H7 (cell line): ENCODE measurements around a stretch of chr12.

GRCh38 chr12:128796369-128797096 lies 27.2 kb downstream of the SLC15A4 start:
- RAMPAGE, long total RNA: no peak

DNA sequence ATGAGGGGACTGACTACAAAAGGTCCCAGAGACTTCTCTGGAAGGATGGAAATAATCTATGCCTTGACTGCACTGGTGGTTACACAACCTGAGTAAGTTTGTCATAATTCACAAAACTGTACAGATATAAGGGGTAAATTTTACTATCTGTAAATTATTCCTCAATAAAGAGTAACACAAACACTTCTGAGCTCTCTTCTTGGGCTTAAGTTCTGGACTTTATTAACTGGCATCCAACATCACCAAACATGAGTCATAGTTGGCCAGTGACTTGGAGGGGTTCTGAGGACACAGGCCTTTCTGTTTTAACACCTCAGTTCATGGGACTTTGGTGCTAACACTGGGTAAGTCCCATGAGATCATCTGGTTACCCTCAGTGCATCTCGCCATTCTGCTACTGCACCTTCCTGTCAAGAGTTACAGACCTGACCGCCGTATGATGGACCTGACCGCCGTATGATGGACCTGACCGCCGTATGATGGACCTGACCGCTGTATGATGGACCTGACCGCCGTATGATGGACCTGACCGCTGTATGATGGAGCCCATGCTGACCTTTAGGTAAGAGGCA lies 9.9 kb downstream of the SLC15A4 start:
- RAMPAGE, long total RNA: no peak

DNA sequence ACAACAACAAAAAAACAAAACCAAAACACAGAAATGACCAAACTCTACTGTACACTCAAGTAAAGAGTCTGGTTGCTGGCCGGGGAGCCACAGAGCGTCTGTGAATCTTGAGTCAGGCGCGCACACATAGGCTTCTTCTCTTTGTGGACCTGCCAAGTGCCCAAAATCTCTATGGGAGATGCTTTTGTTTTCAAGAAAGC lies 16.9 kb downstream of the GLT1D1 start:
- RAMPAGE, long total RNA: no peak

GRCh38 chr12:128905078-128905629 lies 51.9 kb downstream of the GLT1D1 start:
- RAMPAGE, long total RNA: no peak

GRCh38 chr12:129381775-129382084 lies 522.1 kb downstream of the TMEM132D start:
- RAMPAGE, long total RNA: no peak

DNA sequence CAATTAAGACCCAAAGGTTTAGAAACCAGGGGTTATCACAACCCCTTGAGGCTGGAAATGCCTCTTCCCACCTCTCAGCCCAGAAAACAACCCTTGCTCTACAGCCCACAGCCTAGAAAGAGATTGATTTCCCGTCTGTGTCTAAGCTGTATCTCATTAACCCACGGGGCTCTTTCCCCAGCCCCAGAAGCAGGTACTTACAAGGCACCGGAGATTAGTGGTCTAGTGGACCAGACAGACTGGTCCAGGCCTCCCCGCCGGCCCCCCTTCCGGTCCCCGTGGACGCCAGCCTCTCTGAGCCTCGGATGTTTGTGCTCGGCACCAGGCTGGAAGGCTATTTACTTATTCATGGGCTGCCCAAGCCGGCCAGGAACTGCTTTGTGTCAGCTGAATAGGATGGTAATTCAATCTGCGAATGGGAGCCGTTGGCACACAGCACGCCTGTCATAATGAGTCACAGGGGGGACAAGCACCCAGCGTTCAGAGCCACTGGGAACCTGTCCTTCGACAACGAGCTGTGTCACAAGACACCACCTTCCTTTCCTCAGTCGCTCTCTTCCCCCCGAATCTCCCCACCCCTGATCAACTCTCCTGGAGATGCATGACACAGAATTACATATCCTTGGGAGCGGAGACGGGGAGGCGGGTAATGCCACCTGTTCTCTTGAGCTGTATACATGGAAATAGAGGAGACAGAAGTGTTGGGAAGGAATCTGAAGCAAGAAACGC lies 82.3 kb downstream of the RIMBP2 start:
- RAMPAGE, long total RNA: no peak

- RAMPAGE, long total RNA: no peak
These were observed 24.2 kb downstream of the RIMBP2 start for GRCh38 chr12:130691968-130692271.

DNA sequence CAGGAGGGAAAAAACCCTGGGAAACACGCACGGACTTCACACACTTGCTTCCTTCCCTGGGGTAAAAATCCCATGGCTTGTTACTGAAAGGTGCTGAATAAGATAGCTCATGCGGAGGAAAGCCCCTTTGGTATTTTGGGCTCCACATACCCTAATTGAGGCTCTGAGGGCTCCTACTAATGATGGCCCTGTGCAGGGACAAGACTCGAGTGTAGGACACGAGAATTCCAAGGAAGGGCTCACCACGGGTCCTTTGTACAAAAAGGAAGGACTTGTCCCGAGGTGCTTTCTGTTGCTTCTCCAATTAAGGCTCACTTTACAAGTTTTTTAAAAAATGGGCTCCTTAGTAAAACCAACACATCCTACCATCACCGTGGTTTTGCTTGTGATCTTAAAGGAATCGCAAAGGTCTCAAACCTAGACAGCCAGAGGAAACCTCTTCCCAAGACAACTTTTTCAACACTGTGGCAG lies 1.0 kb upstream of the RIMBP2 start:
- RAMPAGE, long total RNA: no peak

- RAMPAGE, long total RNA: no peak
These were observed 6.0 kb upstream of the RIMBP2 start for GRCh38 chr12:130722244-130722443.

DNA sequence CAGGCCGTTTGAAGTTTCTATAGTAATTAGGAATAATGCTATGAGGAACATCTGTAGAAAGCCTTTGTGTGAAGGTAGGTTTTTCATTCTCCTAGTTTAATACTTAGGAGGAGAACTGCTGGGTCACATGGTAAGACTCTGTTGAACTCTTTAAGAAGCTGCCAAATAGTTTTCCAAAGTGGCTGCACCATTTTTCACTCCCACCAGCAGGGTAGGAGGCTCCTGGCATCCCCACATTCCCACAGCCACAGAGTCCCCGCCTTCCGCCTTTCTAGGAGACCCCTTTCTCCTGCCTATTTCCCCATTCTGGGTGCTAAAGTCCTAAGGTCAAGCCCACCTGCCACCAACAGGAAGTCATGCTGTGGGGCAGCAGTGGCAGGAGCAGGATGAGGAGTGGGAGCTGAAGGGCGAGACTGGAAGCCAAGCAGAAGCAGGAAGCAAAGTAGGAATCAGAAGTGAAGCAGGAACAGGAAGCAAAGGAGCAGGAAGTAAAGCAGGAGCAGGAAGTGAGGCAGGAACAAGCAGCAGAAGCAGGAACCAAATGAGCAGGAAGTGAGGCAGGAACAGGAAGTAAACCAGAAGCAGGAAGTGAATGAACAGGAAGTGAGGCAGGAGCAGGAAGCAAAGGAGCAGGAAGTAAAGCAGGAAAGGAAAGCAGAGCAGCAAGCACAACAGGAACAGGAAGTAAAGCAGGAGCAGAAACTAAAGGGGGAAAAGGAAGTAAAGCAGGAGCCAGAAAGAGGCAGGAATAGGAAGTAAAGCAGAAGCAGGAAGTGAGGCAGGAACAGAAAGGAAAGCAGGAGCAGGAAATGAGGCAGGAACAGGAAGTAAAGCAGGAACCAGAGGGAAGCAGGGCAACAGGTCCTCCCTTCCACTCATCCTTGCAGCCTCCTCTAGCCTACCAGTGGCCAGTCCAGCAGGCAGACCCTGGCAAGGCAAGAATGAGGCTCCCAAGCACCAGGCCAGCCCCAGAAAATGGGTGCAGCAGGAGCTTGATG lies 38.2 kb upstream of the RIMBP2 start:
- RAMPAGE, long total RNA: no peak

GRCh38 chr12:130775972-130776962 lies 60.2 kb upstream of the RIMBP2 start:
- RAMPAGE, long total RNA: no peak

- RAMPAGE, long total RNA: no peak
These were observed 38.0 kb downstream of the STX2 start for GRCh38 chr12:130801119-130801357.

DNA sequence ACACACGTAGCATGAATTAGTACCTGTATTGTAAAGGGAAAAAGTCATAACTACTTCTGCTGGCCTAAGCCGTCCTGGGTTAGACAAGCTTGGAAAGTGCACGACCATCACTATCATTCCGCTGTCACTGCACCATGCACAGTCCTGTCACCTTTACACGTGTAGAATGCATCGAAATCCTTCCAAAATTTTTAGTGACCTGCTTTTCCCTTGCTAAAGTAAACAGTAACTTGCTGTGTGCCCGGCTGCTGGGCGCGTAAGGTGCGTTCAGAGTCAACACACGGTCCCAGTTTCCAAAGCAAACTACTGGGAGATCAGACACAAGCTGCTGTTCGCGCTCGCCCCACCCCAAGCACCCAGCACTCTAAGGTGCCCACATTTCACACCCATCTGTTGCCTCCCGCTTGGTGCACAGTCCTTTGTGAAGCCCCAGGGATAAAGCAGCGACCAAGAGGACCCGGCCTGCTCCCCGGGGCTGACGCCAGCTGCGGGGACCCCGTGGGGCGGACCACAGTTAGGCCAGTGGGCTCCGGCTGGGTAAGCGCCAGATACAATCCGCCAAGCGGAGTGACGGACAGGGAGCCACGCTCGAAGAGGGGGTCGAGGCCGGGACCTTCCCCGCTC lies 776 bp downstream of the STX2 start:
- RAMPAGE, long total RNA: no peak

DNA sequence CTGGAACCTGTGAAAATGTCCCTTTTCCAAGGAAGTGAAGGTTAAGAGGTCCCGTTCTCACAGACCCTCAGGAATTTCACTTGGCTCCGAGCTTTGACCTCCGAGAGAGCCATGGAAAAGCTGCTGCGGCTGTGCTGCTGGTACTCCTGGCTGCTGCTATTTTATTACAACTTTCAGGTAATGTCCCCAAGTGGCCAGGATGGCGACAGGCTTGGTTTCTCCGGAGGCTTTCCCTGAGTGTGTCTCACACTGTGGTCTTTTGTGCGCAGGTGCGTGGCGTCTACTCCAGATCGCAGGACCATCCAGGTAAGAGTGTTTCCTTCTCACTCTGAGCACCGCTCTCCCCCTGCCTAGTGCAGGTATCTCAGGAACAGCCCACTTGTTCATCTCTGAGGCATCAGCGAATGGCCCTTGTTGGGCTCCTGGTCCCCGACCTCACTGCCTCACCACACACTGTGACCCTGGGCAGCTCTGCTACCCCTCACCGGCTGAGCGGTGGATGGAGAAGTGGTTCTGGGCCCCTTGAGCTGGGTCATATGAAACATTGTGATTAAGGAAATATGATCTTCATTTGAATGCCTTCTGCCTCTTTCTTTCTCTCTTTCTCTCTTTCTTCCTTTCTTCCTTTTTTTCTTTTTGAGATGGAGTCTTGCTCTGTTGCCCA lies 780 bp downstream of the ADGRD1 start:
- RAMPAGE, long total RNA: no peak

GRCh38 chr12:130989978-130990482 lies 36.3 kb downstream of the ADGRD1 start:
- RAMPAGE, long total RNA: no peak

DNA sequence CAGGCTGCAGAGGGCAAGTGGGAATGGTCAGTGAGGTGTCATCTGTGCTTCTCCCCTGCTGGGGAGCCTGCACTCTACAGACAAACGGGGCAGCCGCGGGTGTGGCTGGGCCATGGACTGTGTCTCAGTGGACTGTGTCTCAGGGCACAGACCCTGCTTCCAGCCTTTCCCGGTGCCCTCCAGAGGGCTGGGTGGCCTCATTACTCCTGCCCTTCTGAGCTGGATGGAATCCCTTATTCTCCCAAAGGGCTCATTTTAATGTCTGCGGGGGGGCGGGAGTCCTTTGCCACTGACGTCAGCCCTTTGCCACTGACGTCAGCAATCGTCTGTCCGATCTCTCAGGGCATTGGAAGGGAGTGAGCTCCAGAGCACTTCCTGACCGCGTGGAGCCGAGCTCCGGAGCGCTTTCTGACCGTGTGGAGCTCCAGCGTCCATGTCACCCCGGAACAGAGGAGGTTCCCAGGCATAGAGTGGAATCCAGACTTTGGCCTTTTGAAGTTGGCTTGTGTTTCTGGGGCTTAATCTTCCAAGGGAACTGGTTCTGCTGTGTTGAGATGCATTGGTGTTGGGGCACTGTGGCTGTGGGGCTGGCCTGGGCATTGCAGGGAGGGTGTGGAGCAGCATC lies 72.5 kb downstream of the ADGRD1 start:
- RAMPAGE, long total RNA: no peak

GRCh38 chr12:131085129-131085700 lies 131.5 kb downstream of the ADGRD1 start:
- RAMPAGE, long total RNA: no peak

DNA sequence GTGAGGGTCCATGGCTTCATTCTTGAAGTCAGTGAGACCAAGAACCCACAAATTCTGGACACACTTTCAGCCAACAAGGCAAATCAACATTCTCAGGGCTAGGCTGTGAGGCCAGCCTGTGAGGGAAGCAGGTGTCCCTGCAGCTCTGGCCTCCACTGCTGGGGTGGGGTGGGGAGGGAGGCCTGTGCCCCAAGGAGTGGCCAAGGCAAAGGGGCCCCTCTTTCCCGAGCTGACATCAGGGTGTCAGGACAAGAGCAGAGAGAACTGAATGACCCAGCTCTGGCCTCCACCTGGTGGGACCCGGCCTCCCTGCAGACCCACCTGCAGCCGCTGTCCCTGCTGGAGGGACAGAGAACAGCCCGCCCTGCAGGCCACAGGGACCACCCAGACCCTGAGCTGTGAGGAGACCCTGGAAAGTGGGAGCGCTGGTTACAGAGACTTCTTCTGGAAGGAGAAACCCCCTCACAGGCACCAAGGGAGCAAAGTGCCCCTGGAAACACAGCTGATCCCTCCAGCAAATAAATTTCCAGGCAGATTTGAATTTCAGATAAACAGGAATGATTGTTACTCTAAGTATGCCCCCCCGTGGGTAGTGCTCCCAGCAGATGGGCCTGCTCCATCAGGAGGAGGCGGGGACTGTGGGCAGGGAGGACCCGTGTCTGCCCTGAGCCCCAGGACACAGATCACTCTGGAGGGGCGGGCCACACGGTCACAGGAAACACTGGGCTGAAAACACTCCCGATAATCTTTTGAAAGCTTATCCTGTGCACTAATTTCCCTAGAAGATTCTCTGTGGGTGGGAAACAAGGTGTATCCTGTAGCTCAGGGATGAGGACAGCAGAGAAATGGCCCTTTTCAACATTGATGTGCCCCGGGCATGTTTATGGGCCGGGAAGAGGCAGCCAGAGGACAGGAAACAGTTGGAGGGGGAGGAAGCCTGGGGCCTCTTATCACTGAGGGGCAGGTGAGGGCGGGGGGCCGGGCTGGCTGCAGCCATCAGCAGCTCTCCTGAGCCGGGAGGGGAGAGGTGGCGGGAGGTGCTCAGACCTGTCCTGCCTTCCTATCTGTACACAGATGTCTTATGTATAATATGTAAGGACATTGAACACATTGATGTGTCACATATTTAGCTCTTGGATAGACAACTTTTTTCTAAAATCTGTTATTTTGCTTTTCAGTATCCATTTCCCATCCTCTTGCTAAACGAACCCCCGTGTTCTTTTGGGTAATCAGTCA lies 276.0 kb downstream of the ADGRD1 start:
- RAMPAGE, long total RNA: no peak

DNA sequence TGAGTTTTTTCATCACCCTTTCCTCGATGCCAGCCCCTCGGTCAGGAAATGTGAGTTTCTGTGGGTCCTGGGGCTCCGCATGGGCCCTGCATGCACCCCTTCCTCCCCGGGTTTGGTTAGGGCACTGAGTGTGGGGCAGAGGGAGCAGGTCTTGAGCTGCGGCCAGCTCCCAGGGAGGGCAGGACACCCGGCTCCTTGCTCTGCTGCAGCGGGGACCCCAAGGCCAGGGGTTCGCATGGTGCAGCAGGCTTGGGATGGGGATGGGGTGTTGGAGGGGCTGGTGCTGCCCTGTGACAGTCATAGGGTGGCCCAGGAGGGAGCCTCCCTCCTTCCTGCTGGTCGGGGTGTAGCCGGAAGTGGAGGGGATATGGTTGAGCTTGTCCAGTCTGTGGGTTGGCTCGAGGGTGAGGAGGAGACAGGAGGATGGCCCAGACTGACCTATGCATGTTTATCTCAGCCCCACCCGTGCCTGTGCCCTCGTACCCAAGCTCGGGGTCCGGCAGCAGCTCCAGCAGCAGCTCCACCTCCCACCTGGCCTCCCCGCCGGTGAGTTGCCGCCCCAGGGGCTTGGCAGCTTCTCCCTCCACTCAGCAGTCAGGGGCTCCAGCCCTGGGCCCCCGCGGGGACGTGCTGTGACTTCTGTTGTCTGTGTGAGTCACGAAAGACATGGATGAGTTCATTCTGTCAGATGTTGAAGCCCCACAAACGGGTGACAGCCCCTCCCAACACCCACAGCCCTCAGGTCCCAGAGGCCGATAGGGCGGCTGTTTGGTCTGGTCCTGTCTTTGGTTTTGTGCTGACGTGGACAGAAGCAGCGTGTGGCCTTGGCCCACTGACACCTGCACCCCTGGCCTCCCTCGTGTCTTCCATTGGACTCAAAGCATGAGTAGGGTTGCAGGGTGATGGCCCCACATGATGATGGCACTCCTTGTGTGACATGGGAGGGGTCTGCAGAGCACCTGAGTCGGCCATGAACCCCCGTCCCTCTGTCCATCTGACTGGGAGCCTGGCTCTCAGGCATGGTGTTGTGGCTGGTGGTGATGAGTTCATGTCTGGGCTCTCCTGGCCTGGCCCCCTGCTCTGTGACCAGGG lies 16.2 kb downstream of the ULK1 start:
- RAMPAGE, long total RNA: no peak

DNA sequence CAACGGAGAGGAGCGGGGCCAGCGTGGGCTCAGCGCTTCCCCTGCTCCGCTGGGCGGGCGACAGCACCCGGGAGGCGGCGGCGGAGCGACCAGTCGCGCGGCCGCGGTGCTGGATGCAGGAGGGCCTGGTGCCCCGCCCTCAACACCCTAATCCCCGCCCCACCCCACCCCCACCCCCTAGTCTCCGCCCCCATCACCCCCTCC lies 212 bp upstream of the PUS1 start:
- RAMPAGE, long total RNA: no peak